Calu3 (cell line): ENCODE measurements around the genes TMEM14C and MAK.

DNA sequence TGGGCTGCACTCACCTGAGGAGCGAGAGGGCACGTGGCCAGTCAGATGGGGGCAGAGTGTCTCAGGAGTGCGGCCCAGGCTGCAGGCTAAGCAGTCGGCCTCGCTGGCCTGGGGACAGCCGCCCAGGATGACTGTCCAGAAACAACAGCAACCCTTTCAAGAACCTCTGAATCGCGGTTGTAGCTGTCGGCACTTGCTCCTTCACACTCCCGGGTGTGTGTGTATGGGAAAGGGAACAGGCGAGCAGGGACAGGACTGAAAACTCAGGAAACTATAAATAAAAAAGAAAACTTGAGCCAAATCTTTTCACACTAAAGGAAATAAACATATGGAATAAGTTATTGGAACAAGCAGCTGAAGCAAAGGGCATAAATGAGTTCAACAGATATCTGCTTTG lies 63.0 kb downstream of the TFAP2A start:
- PRO-cap = no peak

GRCh38 chr6:10397585-10398485 lies 17.0 kb downstream of the TFAP2A start:
- PRO-cap = no peak

DNA sequence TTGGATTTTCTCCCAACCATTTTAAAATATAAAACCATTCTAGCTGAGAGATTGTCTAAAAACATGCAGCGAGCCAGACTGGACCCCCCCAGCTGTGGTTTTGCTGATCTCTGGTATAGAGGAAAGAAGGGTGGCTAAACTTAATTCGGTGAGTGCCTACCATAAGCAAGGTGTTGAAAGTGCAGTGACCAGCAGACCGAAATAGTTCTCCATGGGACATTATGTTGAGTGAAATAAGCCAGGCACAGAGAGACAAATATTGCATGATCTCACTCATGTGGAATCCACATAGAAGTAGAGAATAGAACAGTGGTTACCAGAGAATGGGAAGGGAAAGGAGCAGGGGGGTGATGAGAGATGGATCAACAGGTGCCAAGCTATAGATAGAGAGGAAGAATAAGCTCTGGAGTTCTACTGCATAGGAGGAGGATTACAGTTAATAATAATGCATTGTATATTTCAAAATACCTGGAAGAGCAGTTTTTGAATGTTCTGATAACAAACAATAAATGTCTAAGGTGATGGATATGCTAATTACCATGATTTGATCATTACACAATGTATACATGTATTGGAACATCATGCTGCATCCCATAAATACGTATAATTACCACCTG lies 9.6 kb upstream of the GCNT2 start:
- PRO-cap = no peak

DNA sequence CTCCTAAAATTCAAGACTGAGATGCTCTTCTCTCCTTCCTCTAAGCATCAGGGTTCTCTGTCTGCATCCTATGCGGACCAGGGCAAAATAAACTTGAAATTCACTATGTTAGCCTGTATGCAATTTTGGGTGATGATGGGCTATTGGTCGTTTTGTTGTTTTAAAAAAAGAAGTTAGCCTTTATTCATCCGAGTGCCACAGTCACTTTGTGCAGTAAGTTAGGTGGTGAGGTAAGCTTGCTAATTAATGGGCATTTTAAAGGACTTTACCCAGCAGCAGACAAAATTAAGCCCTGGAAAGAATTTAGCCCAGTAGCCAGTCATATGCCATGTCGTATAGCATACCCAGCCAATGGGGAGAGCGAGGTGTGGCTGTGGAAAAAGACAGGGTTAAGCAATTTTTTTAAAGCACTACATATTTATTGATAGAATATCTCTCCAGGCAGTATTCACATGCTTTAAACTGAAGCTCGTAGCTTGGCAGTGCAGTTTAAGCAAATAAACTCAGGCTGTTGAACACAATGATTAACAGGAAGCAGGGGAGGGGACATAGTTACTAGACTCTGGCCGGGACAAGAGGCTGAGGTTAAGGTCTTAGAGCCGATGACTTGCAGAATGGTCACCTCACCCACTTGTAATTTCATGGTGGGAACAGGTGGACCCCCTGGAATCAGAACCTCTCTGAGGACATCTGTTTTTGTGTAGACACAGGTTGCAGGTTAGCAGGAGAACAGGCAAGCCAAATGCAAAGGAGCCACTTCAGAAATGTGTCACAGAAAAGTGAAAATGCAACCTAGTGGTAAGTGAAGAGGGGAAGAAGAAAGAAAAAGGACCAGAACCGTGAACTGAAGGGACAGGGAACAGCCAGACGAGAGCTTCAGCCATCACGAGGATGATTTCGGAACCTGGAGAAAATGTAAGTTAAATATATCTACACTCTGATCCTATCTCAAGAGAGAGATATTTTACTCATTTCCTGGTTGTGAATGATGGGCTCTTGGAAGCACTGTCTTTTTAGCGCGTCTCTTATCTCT lies 7.1 kb downstream of the GCNT2 start:
- PRO-cap = bidirectional peak, plus-strand start at position 588 of the sequence, minus-strand start at position 491 of the sequence; bidirectional peak, plus-strand start at position 834 of the sequence, minus-strand start at position 768 of the sequence

DNA sequence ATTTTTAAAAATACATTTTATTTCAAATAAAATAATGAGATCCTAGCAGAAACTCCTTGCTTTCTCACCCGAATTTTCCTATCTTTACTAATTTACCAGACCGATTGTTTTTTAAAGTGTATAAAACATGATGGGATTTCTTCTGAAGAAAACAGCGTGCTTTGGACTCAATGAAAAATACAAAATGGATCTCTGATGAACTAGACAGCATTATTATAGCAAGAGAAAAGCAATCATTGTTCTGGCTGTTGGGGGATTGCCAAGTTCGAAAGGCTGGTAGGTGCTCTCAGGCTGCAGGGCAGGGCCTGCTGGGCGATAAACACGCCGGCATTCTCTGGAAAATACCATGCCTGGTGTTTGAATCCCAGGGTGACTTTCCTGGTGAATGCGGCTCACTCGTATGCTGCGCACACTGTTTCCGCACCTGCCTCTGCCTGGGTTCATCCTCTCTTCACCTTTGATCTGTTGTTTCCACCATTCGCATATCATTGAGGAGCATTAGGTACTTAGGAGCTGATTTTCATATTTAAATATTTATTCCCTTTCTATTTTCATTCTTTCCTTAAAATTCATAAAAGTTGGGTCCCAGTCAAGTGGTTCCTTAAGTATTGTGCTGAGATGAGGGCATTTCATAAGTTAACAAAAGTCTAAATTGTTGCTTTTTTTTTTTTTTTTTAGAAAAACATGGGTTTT lies 37.4 kb downstream of the GCNT2 start:
- PRO-cap = no peak

DNA sequence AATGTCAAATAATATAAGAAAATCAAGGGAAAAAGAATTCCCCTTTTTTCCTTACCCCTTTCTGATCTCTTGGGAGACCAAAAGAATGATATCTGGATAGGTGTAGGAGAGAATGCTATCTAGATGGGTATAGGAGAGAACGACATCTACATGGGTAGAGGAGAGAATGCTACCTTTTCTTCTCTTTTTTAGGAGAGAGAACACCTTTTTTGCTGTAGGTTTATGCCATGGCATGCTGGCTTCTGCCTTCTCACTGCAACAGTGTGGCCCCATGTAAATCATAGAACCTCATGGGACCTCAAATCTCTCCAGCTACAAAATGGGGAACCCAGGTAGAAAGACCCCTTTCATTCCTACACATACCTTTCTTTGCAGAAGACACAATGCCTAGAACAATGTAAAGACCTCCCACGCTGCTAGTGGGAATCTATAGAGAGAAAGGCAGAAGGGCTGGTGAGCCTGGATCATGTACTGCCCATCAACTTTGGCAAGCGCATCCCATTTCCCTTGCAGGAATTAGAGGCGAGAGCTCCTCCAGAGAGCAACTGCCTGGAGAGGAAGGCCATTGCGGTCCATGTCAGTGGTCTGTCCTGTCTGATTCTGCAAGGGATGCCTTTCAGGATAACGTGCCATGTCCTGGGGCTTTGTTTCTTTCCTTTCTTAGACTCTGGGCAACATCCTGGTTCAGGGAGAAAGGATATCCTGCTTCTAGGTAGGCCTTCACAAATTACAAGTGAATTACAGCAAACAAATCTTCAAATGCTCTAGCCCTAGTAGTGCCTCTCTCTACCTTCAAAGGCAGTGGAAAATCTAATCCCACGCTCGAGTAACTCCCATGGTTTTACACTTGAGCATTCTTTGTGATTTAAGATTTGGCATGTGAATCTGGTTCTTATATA lies 38.3 kb downstream of the GCNT2 start:
- PRO-cap = no peak

DNA sequence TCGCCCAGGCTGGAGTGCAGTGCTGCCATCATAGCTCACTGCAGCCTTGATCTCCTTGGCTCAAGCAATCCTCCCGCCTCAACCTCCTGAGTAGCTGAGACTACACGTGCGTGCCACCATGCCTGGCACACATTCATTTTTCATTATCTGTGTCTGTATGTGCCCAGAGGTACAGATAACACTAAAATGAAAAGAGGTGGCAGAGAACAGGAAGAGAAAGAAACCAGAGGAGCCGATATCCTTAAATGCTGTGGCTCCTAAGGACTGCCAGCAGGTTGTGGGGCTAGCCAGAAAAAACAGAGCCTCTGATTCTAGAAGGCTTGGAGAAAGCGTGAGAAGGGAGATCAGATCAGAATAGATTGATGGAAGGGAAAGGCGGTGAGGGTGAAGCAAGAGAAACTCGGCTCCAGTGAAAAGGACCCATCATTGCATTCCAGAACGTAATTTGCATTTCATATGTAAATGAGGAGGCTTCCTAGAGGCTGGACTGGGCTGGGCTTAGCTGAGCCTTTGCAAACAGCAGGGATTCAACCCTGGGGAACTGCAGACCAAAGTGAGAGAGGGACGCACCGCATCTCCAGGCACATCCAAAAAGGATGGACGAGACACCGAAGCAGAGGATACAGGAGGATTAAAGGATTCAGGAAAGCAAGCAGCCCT lies 64.2 kb downstream of the GCNT2 start:
- PRO-cap = no peak

DNA sequence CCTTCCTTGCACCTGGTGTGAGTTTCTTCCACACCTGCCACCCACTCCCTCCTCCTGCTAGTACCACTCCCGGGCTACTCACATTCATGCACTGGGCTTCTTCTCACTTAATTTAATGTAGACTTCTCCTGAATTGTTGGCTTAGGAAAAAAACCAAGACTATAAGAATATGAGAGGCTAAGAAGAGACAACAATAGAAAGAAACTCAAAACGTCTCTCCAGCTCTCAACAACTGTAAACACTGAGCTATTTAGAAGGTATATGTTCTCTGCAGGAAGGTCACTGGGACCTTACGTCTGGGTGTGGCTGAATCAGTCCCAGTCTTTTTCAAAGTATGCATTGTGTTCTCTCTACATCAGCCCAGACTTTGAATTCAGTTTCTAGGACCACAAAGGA lies 70.5 kb downstream of the GCNT2 start:
- PRO-cap = no peak

DNA sequence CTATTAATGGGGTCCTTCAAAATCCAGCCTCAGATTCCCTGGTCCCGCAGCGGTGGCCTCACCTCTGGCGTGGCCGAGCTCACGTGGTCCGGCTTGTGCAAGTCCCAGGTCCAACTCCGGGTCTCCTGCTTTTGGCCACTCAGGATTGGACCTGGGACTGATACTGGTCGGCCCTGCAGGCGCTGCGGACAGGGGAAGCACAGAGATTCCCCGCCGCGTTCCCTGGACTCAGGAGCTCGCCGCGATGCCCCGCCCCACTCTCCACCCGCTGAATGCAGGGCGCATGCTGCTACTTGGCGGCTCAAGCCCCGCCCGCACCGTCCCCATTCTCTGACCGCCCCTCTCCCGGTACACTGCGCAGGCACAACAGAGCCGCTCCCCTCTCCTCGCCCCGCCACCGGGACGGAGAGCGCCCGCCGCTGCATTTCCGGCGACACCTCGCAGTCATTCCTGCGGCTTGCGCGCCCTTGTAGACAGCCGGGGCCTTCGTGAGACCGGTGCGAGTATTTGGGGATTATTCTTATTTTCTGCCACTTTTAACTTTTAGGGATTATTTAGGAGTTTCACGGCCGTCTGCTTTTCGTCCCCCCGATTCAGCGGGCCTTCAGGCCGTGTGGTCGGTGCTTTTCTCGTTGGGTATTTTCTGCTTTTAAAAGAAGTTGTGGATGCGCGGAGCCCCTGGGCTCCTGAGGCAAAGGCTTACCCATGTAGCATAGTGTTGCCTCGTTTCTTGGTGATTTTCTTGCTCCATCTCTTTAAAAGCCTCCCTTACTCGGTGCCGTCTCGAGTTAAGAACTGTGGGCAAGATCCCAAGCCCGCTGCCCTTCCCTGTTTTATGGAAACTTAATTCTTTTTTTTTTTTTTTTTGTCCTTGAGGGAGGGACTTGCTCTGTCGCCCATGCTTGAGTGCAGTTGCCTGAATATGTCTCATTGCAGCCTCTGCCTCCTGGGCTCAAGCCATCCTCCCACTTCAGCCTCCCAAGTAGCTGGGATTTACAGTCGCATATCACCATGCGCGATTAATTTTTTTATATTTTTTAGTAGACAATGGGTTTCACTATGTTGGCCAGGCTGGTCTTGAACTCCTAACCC lies at the start of gene TMEM14C:
TSS of gene TMEM14C (plus strand) at position 326 of the 1,092 bp plus-strand sequence.
- PRO-cap = bidirectional peak, plus-strand start at position 447 of the sequence, minus-strand start at position 85 of the sequence

DNA sequence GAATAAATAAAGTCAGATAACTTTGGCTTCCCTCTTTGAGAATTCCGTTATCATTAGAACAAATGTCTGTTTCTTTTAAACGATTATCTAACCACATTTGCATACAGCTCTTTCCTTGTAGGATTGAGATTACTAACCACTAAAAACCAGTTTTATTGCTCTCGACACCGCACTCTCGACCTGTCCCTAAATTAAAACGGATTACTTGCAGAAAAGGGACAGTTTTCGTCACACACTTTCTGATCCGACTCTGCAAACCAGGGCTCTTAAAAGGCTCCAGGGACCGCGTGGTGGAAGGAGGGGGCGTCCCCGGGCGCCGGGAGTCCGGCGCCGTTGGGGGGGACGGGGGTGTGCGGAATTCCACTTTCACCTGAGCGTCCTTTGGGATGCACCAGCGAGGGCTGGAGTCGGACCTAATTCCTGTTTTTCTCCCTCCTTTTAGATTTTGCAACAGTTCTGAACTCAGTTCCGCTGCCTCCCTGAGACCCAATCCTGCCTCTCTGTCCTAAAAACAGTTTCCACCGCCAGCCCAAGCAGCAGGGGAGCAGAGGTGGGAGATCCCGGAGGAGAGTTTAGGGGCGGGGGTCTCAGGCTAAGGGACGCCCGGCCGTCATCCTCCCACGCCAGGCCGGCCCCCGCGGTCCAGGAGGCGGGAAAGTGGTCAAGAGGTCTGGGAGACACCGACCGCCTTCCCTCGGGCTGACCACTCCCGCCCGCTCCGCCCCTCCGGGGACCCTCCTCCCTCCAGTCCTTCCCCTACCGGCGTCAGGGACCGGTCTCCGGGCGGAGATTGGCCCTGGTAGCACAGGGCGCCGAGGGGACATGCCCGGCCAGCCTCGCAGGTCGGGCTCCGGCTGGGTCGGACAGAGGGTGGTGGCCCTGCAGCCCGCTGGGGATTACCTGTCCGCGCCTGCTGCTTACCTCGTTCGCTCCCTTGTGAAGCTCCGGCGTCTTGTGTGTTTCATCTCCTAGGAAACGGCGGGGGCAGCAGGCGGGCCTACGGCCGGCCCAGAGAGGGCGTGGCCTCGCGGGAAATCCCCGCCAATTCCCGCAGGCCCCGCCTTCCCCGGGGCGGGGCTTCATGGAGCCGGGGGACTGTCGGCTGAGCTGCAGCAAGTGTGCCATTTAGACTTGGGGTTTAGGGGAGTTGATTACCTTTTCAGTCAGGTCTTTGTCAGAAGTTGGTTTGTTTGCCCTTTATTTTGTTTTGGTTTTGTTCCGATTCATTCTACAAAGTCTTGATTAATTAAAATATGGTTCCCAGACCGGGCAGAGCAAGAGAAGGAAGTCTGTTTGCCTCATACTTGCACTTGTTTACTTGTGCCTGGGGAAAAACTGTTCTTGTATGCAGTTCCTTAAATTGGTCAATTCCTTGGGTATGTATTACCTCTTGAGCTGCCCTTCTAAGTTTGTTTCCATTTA lies at the start of gene MAK:
TSS of gene MAK (minus strand) at position 958 of the 1,422 bp plus-strand sequence.
- PRO-cap = unidirectional peak, plus-strand start at position 155 of the sequence; unidirectional peak, plus-strand start at position 170 of the sequence; unidirectional peak, plus-strand start at position 269 of the sequence; bidirectional peak, plus-strand start at position 747 of the sequence, minus-strand start at position 657 of the sequence; bidirectional peak, plus-strand start at position 1,063 of the sequence, minus-strand start at position 938 of the sequence

- PRO-cap = no peak
These were observed 671 bp downstream of the SYCP2L start for GRCh38 chr6:10887419-10888026.

DNA sequence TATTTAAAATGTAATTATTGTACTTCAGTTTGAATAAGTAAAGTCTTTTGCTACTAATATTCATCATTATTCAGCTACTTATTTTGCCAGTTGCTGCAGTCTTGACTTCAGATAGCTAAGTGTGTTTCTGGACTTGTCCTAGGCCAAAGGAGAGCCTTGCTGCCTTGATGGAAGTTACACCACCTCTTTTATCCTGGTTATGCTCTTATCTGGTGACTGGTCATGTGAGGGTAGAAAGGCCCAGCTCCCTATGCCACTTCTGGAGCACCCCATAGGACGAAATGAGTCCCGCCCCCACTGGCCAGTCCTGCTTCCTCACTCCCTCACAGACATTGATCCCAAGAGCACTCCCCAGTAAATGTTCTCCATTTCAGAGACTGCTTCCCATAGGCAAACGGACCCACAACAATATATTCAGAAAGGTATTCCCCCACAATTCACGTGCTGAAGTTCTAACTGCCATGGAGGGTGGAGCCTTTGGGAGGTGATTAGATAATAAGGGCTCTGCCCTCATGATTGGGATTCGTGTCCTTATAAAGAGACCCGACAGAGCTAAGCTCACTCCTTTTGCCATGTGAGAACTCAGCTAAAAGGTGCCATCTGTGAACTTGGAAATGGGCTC lies 21.4 kb upstream of the ELOVL2 start:
- PRO-cap = no peak

DNA sequence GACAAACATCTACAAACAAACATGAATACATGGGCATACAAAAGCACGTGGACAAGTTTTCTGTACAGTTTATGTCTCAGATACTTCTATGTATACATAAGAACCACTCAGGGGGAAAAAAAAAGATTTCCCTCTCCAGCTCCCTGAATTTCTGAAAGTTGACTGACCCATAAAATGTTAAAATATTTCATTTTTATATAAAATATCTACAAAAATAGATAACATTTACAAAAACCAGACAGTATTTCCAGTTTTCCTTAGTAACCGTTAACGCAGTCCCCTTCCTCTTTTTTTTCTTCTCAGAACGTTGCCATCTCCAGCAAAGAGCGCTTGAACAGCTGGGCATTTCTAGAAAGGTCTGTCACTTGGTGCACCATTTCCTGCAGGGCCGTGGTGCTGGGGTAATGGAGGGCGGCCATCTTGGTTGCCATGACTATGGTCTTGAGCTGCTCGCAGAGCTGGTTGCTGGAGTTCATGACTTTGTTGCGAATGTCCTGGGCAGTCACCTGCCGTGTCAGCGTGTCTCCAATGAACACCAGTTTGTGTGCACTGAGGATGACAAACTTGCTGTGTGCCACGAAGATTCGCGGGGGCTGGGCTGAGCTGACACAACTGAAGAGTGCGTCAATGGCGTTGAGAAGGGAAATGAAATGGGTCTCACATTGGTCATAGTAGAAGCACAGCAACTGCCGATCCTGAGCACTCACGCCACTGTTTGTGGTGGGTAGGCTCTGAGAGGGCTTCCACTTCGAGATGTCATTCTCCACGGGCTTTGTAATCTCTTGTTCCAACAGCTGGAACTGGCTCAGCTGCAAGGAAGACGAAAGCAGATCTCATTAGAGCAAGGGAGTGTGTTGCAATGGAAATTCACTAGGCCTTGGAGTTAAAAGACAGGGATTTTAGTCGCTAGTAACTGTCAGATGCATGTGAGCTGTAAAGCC lies 47.3 kb downstream of the NEDD9 start:
- PRO-cap = no peak

DNA sequence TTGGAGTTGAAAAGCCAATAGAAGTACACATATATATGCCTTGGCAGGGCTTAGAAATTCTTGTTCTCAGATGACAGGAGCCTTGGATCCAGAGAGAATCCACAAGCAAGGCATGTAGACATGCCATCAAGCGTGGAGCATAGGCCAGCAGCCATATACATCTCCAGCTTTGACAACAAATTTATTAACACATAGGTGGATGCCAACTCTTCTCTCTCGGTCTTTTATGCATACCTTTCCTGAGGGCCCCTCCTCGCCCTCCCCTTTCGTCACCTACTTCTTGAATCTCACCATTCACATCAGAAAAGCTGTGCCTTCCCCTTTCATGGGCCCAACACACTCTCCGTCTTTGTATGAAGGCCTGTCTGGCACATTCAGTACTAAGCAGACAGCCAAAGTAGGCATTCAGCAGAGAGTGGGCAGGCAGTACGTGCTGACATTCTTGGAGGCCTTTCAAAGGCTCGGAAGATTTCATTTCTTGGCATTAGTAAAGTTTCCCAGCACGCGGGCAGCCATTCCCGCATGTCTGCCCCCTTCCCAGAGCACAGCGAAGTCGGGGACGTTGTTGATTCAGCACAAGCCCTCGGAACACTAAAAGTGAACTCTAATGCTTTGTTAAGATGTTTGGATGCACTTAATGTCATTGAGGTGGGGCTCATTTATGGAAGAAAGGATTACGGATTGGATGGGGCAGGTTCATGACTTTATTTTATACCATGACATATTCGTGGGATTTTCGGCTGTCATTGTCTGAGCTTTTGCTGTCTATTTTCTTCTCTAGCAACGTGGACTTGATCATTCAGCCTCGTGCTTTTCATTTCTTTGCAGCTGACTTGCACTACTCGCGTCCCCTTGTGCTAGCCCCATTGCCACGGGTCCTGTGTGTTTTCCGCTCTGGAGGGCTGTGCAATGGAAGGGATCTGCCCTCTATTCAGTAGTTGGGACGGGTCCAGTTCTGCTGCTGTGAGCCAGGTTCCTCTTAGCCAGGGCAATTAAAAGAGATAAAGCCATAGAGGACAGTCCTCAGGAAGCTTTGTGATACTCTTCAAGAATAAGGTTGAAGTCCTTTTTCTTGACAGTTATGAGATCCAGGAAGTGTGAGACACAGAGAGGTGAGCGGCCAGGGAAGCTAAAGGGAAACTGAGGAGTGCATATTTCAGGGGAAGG lies 17.9 kb downstream of the NEDD9 start:
- PRO-cap = no peak

DNA sequence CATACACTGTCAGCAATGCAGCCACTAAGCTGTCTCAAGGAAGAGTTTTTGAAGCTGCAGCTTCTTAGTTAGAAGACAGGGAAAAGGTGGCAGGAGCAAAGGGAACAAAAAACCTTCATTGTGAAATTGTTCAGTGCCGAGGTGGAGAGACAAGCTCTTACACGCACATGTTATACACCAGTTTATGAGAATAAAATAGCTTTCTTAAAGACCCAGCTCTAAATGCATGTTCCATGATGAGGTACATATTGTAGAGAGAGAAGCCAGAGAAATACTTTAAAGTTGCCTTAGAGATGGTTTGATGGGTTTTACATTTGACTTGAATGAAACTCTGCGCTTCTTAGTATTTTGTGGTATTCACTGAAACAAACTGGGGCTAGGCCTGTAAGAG lies 10.1 kb downstream of the NEDD9 start:
- PRO-cap = no peak

DNA sequence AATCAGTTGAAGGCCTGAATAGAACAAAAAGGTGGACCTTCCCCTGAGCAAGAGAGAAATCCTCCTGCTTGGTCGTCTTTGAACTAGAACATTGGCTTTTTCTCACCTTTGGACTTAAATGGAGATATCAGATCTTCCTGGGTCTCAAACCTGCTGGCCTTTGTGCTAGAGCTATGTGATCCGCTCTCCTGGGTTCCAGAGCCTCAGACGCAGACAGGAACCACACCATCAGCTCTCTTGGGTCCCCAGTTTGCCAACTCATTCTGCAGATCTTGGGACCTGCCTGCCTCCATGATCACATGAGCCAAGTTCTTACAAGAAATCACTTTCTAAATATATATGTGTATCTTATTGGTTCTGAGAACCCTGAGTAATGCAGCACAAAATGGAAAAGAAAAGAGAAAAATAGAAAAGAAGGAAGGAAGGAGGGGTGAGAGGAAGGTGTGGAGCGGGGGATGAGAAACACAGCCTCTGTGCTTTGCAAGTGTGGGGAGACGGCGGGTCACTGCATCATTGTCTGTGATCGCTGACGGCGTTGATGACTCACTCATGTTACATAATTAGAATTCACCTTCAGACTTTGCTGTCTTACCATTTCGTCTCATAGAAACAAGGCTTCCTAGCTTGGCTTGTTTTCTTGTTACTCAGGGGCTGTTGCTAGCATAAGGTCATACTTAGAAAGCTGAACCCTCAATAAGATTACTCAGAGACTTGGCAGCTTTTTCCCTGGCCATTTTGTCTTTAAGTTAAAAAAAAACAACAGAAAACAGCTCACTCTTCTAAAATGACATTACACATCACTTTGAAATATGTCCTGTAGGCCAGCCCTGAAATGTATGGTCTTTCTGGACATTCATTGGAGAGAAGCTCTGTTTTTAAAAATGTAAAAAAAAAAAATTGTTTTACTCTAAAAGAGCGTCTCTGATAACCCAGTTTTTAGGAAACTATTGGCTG lies 85.7 kb upstream of the NEDD9 start:
- PRO-cap = bidirectional peak, plus-strand start at position 474 of the sequence, minus-strand start at position 475 of the sequence

DNA sequence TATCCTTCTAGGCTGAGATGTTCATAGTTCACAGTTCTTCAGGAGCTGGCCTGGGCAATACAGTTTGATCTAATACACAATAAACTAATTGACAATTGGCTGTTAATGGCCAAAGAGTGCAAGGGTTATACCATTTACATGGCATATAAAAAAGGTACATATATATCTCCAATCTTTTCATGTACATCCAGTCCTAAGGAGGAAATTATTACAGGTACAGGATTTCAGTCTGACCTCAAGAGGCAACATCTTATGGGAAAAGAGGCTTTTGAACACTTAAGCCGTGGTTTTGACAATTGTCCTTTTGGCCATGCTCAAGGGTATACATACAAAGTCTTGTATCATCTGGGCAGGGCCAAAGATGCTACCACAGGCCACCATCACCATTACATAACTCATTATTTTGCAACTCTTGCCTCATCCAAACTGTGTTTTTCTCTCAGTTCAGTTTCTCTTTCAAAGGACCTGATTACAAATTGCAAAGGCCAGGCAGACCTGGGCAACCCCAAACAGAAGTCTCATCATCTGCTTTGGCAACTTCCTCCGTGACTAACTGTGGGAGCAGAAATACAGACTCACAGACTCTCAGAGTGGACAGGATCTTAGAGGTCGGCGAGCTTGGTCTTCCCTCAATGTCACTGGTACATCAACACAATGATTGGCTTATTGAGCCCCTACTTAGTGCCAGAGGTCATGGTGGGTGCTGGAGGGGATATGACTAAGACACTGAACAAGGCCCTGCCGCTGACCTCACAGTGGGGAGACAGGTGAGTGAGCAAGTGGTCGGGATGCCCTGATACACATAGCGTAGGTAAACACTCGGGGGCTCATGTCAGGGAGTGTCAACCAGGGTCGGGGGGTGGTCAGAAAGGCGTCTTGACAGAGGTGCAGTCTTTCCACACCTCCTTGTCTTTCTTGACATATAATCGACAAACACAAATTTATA lies 117.8 kb upstream of the NEDD9 start:
- PRO-cap = no peak

GRCh38 chr6:11373914-11374685 lies 141.6 kb upstream of the NEDD9 start:
- PRO-cap = no peak

GRCh38 chr6:11410851-11411229 lies 126.7 kb upstream of the TMEM170B start:
- PRO-cap = no peak

- PRO-cap = no peak
These were observed 1.2 kb downstream of the TMEM170B start for GRCh38 chr6:11538778-11539059.